Transverse colon (tissue), 4 donors: ENCODE data around the gene LDLRAD1.

GRCh38 chr1:53237709-53238108 is 609 bp downstream of the MAGOH start:
- PRO-cap, result no peak
- RAMPAGE, long total RNA, 4 experiments, result no peak in any of the 4 experiments

DNA sequence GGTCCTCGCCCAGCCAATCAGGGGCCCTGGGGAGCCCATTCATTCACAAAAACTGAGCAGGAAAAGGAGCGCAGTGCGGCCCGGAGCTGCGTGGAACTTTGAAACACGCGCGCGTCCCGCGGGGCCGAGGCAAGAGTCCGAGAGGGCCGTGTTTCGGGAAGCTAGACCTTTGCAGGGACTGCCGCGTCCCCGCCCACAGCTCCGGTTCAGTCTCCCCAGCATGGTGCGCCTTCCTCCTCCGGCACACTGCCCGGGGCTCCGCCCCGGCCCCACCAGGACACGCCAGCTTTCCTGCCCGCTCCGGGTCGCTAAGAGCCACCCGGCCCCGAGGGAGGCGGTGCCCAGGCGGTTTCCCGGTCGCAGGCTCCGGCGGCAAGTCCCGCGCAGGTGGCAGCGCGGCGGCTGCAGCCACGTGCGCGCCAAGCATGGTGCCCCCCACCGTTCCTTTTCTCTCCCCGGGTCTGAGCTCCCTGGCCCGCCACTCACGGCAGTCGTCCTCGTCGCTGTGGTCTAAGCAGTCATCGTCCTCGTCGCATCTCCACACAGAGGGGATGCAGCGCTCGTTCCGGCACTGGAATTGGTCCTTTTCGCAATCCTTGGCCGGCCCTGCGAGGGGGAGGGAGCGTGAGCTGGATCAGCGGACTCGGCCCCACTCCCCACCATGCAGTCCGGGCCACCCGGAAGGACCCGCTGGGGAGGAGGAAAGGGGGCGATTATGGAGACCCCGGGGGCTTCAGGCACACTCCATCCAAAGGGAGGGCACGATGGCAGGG is 1.3 kb downstream of the LRP8 start:
- PRO-cap, result bidirectional peak, plus-strand start at position 48 of the sequence, minus-strand start outside the sequence
- RAMPAGE, long total RNA, 4 experiments, result no peak in any of the 4 experiments

- PRO-cap, result no peak
- RAMPAGE, long total RNA, 4 experiments, result no peak in any of the 4 experiments
Observed at GRCh38 chr1:53367867-53368483, 40.1 kb upstream of the LRP8 start.

DNA sequence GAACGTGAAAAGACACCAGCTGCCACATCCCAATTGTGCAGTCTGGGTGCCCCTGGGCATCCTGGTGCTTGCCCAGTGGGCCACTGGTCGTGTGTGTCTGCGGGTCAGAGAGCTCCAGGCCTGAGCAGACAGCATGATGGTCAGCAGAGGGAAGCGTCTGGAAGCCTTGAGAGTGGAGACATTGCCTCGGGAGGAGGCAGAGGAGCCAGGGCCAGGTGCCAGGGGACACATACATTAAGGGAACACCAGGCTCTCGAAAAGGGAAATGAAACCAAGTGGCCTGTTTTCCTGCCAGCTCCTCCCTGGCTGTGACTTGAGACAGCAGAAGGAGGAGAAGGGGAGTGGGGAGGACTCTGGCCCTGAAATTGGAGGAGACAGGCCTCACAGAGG is 62.3 kb upstream of the LRP8 start:
- PRO-cap, result no peak
- RAMPAGE, long total RNA, 4 experiments, result no peak in any of the 4 experiments

DNA sequence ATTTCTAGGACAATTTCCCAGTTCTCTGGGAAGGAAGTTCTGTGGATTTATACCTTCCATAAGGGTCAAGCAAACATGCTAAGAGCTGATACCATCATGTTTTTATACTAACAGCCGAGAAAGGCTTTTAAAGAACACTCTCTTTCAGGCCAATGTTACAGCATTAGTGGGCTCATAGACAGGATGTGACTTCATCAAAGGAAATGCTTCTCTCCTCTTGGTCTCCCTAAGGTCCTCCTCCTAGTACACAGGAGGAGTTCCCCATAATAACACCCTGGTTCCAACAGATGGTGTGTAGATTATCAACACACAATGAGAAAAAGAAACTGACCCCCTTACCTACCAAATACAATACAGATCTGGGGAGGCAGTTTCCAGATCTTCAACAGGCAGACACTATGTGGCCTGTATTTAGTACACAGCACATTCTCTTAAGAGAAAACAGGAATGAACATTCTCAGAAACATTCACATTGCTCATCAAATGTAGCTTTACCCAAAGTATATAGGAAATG is 26.7 kb upstream of the GLIS1 start:
- PRO-cap, result no peak
- RAMPAGE, long total RNA, 4 experiments, result no peak in any of the 4 experiments

GRCh38 chr1:53795943-53796407 is 42.1 kb downstream of the NDC1 start:
- PRO-cap, result no peak
- RAMPAGE, long total RNA, 4 experiments, result no peak in any of the 4 experiments

DNA sequence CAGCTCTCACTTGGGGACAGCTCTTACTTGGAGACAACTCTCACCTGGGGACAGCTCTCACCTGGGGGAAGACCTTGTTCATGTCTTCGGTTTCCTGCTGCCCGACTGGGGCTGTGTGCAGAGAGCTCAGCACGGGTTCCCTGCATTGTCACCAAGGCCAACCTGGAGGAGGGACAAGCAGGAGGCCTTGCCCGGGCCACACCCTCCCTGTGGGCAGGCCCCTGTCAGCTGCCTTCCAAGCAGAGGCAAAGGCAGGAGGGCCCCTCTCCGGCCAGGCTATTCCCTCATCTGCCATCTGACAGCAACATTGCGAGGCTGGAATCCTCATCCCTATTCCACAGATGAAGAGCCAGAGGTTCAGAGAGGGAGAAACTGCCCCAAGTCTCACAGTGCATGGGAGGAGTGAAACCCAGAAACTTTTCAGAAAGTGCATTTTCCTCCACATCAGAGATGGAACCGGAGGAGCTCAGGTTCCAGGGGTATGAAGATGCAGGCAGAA is at the start of gene LDLRAD1:
Gene LDLRAD1, minus strand, starts transcription at position 156 of the 499 bp plus-strand sequence.
- PRO-cap, result no peak
- RAMPAGE, long total RNA, 4 experiments, result no peak in any of the 4 experiments

DNA sequence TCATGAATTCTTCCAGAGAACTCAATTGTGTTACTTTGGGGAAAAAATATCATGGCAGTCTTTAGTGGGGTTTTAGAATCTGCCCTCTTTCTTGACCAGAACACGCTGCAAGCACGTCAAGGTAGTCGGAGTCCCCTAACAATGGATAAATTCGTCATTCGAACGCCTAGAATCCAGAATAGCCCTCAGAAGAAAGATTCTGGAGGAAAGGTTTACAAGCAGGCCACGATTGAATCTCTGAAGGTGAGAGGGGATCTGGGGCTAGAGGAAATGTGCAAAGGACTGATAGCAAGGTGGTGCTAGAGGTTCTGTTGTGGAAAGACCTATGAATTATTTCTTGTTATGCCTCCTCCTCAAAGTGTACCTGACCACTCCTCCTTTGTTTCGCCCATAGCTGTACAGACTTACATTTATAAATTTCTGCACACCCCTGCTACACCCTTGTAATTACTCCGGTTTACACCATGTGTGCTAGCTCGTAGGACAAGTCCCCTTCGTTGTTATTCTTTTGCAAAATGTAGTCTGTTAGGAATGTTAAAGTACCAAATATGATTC is 951 bp downstream of the TCEANC2 start:
- PRO-cap, result no peak
- RAMPAGE, long total RNA, 4 experiments, result no peak in any of the 4 experiments

- PRO-cap, result bidirectional peak, plus-strand start at chr1:54121821, minus-strand start at chr1:54121677
- RAMPAGE, long total RNA, 4 experiments, result no peak in any of the 4 experiments
Observed at GRCh38 chr1:54120917-54122151, 31.5 kb downstream of the CDCP2 start.

GRCh38 chr1:54153766-54154237 is 1.0 kb upstream of the CDCP2 start:
- PRO-cap, result no peak
- RAMPAGE, long total RNA, 4 experiments, result no peak in any of the 4 experiments

DNA sequence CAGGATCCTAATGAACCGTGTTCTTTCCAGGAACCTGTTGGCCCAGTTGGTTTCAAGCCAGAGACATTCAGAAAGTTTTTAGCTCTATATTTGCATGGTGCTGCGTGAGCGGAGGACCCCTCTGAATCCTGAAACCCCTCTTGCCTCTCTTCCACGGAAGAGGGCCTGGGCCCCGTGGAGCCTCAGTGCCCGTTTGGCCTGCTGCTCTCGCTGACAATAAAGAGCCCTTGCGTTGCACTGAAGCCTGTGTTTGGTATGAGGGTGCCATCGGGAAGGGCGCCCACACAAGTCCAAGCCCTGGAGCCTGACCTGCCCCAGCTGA is 18.1 kb downstream of the MRPL37 start:
- PRO-cap, result no peak
- RAMPAGE, long total RNA, 4 experiments, result no peak in any of the 4 experiments

DNA sequence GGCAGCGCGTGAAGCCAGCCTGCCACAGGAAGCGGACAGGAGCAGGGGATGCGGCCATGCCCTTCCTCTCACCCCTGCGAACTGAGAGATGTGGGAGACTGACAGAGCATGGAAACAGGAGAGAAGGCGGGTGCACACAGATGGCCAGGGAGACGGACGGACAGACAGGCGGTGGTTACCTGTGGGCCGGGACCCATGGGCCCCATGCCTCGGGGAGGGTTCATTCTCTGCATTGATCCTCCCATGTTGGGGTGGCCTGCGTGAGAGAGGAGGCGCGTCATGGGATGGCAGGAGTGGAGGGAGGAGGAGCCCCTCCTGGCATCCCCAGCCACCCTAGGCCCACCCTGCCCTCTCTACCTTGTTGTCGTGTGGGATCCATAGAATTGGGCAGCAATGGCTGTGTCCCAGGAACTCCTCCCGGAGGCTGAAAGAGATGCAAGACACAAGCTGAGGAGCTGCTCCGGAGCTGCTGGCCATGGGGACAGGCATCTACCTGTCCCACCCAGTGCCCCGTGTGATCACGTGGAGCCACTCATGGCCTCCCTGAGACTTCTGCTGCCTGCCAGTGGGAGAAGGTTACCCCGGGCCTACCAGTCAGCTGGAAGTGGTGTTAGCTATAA is 51.6 kb downstream of the MRPL37 start:
- PRO-cap, result no peak
- RAMPAGE, long total RNA, 4 experiments, result no peak in any of the 4 experiments

DNA sequence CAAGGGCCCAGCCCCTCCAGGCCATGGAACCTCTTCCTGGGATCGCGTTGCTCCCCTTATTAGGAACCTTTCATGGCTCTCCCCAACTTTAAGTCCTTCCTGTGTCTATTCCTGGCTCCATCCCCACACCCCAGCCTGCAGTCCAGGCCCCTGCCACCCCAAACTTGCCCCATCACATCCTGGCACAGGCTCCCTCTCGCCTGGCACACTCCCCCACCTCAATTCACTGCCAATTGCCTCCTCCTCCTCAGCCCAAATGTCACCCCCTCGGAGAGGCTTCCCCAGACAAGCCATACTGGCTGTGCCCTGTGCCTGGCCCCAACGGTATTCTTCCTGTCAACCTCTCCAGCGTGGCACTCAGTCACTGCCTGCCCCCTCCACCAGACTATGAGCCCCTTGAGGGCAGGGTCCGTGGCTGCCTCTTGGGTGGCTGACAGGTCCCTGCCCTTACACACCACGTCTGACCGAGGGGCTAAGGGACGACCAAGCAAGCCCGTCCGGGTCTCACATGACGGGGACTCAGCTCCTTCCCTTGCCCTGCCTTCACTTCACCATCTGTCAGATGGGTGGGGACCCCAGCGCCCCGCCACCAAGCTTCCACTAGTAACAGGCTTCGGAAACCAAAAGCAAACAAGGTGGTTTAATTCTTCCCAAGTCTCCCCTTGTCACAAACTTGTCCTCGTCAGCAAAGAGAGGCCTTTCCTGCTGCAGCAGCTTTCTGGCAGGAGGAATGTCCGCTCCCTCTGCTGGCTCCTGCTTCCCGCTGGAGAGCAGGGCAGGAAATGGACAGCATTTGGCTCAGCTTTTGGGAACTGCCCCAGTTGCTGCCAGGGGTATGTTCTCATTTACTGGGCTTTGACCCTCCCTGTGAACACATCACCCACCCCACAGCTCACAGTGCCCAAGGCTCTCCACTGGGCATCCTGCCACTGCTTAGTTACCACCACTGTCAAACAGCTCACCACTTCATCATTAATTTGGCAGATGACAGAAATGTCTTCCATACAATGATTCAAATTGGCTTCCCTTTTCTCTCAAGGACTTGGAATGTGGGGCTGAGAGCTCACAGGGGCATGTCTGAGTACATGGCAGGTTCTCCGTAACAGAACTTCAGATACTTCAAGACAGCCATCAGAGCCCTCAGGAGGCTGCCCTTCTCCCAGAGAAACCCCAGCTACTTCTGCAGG is 75.1 kb downstream of the MRPL37 start:
- PRO-cap, result no peak
- RAMPAGE, long total RNA, 4 experiments, result start-site peak on the minus strand in 1 of 4 experiments, centred at position 290 of the sequence, 6 reads per replicate

DNA sequence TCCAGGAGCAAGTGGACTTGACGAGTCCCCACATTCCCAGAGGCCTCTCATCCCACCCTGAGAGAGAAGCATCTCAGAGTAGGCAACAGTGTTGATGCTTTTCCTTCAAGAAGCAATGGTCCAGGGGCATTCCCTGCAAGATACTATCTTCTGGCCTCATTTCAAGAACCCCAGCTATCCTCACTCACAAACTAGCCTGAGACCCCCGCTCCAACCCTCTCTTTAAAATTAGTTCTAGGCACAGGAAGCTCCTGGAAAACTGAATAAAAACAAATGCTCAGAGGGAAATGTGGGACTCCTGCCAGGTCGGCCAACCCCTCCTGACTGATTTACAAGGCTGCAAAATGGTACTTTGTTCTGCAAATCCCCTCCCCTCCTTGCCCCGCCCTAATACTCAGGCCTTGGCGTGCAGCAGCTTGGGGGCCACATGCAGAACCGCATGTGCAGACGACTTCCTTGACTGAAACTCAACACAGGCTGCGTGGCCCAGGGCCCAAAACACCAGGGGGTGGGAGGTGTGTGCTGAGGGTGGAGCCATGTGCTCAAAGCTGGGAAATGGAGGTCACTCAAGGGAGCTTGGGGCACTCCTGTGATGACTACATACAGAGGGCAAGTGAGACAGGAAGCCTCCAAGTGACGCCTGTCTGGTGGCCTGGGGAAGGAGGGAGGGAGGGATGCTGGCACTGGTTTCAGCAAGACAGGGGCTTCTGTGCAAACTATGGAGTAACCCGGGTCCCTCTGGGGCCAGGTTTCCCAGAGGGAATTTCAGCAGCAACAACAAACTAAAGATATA is 87.1 kb downstream of the MRPL37 start:
- PRO-cap, result bidirectional peak, plus-strand start at position 446 of the sequence, minus-strand start at position 326 of the sequence
- RAMPAGE, long total RNA, 4 experiments, result no peak in any of the 4 experiments

DNA sequence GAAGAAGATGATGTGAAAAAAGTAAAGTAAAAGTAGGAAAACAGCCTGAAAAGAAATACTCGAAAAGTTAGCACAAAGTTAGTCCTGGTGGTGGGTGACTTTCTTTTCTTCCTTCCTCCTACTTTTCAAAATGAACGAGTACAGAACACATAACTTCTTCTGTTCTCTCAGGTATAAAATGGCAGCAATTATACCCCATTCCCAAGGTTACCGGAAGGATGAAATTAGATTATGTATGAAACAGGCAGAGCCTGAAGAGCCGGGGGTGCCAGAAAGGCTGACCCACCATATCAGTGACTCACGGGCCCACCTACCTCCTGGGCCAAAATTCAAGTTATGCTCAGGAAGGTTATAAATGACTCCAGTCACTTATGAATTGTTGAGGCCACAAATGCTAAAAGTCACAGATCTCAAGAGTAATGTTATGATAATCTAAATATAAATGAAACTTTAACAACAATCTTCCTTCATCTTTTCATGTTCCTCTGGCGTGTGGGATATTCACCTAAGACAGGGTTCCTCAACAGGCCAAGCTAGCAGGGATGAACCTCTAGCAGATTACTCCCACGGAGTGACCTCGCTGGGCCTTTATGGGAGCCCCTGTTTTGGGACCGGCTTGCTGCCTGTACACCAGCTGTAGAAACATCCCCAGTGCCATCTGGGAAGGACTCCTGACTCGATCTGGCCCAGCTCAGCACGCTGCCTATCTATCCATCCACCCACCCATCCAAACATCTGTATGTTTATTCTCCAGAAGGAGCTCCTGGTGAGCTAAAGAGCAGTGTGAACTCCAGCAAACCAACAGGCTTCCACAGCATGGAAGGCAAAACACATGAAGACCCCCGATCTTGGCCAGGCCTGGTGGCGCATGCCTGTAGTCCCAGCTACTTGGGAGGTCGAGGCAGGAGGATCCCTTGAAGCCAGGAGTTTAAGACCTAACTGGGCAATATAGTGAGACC is 151.5 kb downstream of the MRPL37 start:
- PRO-cap, result no peak
- RAMPAGE, long total RNA, 4 experiments, result start-site peak on the minus strand in 1 of 4 experiments, centred at position 653 of the sequence, 7 reads per replicate

- PRO-cap, result no peak
- RAMPAGE, long total RNA, 4 experiments, result start-site peak on the minus strand in 2 of 4 experiments, at chr1:54376501-54377014 at its widest, 7 to 14 reads per replicate
Observed at GRCh38 chr1:54376394-54377731, 171.2 kb upstream of the ACOT11 start.

GRCh38 chr1:54390611-54391043 is 157.4 kb upstream of the ACOT11 start:
- PRO-cap, result no peak
- RAMPAGE, long total RNA, 4 experiments, result no peak in any of the 4 experiments

- PRO-cap, result no peak
- RAMPAGE, long total RNA, 4 experiments, result no peak in any of the 4 experiments
Observed at GRCh38 chr1:54413099-54413763, 134.8 kb upstream of the ACOT11 start.

DNA sequence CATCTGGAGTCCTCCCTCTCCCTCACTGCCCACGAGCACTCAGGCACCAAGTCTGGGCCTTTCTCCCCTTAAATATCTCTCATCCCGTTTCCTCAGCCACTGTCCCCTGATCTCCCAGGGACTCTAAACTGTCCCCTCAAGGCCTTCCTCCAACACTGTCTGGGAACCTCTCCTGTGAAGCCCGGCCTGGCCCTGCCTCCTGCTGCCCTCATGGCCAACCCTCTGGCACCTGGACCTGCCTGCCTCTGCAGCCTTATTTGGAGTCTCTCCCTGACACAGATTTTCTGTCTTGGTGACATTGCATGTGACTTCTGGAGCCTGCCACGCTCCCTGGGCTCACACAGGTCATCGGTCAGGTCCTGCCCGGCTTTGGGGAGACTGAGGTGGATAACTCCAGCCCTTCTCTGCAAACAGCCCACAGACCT is 57.2 kb upstream of the ACOT11 start:
- PRO-cap, result no peak
- RAMPAGE, long total RNA, 4 experiments, result no peak in any of the 4 experiments

- PRO-cap, result no peak
- RAMPAGE, long total RNA, 4 experiments, result no peak in any of the 4 experiments
Observed at GRCh38 chr1:54548718-54549173, 718 bp downstream of the ACOT11 start.